Measurements from ENCODE around the genes TBR1 and IFIH1.

DNA sequence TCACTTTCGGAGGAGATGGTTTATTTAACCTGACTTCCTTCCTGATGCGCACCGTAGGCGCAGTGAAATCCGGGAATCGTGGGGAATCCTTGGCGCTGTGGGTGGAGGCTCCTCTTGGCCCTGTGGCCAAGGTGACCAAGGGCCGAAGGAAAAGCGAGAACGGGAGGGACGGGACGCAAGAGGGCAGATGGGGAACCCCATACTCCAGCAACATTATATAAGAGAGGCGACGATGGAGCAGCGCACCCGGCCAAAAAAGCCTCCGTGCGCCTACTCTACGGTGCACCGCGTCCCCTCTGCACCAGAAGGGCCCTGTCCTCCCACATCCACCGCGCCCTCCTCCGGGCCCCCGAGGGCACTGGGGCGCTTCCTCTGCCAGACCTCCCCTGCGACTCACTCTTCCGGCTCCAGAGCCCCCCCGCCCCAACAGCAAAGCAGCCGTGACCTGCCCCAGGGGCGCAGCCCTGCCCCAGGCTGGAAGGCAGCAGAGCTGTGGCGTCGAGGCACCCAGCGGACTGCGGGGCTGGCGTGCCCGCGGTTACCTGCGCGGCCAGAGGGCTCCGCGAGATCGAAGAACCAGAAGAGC lies 416 bp downstream of the LY75 start:
- PRO-cap, 2 experiments, result no peak in any of the 2 experiments

- PRO-cap, 2 experiments, result no peak in any of the 2 experiments
Observed at GRCh38 chr2:160041930-160042286, 20.5 kb downstream of the PLA2R1 start.

GRCh38 chr2:160214600-160215082 lies 14.6 kb upstream of the ITGB6 start:
- PRO-cap, 2 experiments, result no peak in any of the 2 experiments

DNA sequence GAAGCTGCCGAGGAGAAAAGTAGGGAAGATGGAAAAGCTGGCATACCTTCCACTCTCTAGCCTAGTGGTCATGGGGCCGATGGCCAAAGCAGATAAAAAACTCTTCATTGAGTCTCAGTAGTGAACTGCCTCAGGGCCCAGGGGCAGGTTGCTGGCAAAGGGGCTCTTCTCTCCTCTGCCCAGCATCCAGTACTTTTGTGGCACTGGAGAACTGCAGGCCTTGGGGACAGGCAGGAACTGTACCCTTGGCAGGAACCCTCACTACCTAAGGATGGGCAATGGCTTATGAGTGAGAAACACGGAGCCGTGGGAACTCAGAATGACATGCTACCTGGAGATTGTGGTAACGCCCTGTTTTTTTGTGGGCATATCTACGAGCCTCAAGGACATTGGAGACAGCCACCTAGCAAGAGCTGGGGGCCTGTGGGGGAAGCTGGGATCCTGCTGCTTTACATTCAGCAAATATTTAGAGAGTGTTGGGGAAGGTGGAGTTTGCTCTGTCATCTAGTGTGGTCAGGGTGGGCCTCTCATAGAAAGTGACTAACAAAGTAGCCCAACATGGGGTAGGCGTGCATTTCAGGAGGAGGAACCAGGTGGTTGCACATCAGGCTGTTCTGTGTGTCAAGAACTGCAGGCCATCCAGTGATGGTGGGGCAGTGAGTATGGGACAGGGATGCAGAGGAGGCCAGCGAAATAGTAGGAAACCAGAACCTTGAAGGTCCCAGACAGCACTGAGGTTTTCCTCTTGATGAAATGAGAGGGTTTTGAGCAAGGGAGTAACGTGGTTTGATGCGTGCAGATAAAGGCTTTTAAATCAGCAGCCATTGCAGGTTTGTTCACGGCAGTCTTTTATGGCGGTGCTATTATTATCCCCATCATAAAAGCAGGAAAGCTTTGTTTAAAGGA lies 22.8 kb upstream of the ITGB6 start:
- PRO-cap, 2 experiments, result no peak in any of the 2 experiments

GRCh38 chr2:160270037-160271120 lies 70.3 kb upstream of the ITGB6 start:
- PRO-cap, 2 experiments, result no peak in any of the 2 experiments

- PRO-cap, 2 experiments, result no peak in any of the 2 experiments
Observed at GRCh38 chr2:160372080-160372347, 121.6 kb downstream of the RBMS1 start.

- PRO-cap, 2 experiments, result no peak in any of the 2 experiments
Observed at GRCh38 chr2:160380081-160380698, 113.4 kb downstream of the RBMS1 start.

DNA sequence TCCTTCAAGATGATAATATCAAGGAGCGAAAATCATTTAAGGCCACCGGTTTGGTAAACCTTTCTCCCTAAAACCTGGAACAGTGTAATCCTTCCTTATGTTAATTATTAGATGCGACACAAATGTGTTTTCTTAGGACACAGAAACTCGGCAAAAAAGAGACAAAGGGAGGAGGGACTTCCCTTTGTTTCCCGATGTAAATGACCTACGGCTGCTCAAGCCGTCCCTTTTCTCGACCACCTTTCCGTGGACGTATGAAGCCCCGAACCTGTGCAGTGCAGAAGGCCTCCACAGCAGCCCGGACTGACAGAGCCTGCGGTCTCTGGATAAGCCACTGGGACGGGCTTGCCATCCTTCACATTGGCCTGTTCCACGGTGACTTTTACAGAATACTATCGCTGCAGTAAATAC lies 85.1 kb downstream of the RBMS1 start:
- PRO-cap, 2 experiments, result no peak in any of the 2 experiments

- PRO-cap, 2 experiments, result no peak in any of the 2 experiments
Observed at GRCh38 chr2:160420262-160420740, 73.3 kb downstream of the RBMS1 start.

GRCh38 chr2:160666064-160667055 lies 172.8 kb upstream of the RBMS1 start:
- PRO-cap, 2 experiments, result no peak in any of the 2 experiments

DNA sequence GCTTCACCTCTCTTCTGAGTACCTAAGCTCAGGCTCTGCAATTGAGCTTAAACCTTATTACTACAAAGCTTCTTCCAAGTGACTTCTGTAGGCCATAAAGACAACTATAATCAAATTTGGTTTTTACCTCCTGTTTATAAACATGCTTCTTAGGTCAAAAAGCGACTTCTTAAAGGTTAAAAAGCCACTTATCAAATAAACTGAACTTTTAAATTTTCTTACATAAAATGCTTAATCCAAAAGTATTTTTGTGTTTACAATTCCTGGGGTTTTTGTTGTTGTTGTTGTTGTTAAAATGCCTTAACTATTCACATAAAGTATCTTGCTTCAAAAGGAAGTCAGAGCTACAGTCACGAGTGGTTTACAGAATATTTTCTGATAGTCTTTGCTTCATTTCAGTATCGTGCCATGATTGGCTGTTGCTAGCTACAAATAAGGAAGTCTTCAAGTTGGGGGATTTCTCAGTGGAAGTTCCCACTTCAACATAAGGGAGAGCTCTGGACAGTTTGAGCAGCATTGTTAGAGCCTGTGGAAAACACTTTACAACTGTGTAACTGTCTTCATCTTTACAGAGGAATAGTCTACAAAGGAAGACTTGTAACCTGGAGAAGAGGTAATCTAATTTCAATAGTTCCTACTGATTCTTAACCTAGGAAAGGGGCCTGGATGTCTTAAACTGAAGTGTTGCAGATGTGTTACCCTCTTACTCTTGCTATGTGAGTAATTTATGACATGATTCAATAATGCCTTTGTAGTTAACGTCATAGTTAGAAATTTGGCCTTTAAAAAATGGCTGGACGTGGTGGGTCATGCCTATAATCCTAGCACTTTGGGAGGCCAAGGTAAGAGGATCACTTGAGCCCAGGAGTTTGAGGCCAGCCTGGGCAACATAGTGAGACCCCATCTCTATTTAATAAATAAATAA lies 23.5 kb upstream of the TANK start:
- PRO-cap, 2 experiments, result peak in 2 of 2 experiments; most common plus-strand start position 457 of the sequence (in 1)

GRCh38 chr2:161139448-161139994 lies 20.7 kb upstream of the TANK start:
- PRO-cap, 2 experiments, result no peak in any of the 2 experiments

- PRO-cap, 2 experiments, result no peak in any of the 2 experiments
Observed at GRCh38 chr2:161161228-161161642, 1.0 kb downstream of the TANK start.

GRCh38 chr2:161415882-161417012 lies at the start of gene TBR1:
Gene TBR1, plus strand, starts transcription at chr2:161416297.
- PRO-cap, 2 experiments, result no peak in any of the 2 experiments

DNA sequence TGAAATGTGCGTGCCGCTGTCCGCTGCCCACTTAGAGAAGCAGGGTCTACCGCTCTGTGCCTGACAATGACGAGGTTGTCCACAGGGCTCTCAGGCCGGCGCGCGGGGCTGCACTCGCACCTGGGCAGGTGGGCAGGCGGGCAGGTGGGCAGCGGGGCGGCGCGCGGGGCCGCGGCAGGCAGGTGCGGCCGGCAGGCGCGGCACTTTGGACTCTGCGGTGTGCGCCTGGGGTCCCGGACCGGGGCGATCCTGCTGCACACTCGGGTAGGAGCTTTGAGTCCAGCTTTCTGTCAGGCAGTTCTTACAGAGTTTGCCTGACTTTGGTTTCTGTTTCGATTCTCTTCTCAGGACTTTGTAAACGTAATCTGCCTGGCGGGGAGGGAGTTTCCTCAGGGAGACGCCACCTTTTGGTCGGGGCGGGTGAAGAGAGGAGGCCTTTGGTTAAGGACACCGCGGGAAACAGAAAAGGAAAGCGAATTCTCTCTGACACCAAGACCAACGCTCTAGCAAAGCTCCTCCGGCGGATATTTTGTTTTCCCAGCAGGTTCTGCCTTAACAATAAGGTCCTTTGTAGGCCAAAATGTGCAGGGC lies at the start of gene IFIH1:
TSS of gene IFIH1 (minus strand) at position 313 of the 591 bp plus-strand sequence.
- PRO-cap, 2 experiments, result peak in 2 of 2 experiments; most common plus-strand start position 470 of the sequence (in 2); most common minus-strand start position 264 of the sequence (in 1)

GRCh38 chr2:163347910-163348879 lies 387.6 kb downstream of the FIGN start:
- PRO-cap, 2 experiments, result no peak in any of the 2 experiments

DNA sequence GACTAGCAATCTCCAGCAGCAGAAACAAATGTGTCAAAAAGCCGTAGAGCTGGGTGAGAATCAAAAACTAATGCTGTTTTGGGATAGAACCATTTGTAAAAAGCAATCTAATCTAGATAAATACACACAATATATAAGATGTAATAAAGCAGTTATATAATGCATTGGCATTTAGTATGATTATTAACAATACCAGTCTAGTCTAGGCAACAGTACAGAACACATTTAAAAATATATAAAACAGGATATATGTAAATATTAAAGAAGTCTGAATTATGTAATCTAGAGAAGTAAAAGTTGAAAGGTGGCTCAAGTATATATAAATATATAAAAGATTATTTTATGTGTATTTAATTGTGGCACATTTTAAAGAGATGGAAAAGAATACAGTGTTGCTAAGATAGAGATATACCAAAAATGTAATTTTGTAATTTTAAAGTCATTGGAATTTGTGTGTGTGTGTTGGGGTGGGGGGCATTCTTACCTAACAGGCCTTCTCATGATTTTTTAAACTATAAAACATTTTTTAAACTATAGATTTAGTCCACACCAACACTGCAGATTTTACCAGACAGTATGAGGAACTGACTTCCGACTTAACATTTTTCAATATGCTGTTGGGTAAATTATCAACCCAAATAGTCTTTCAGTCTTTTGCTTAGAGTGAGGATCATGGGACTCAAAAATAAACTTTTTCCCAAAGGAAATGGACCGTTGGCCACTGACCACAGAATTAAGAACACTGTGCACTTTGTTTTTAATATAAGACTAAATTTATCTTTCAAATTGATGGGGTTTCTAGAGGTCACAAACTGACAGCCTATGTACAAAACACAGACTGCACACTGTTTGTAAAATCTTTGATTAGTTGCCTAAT lies 45.2 kb downstream of the FIGN start:
- PRO-cap, 2 experiments, result no peak in any of the 2 experiments

DNA sequence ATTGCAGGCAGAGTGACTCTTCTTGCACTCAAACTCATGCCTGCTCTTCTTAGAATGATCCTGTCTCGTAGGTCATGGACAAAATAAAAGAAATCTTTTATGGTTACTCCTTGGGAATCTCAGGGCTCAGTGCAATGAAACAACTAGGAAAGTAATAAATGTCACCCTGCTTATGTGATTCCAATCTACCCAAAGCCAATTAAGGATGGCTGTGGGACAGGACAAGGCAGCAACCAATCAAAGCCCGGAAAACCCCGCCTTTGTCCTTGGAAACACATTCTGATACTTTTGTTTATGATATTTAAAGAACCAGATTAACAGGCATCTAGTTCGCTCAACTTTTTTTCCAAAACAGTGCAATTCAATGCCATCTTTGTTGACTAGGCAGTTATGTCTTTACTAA lies 52.9 kb downstream of the GRB14 start:
- PRO-cap, 2 experiments, result no peak in any of the 2 experiments

- PRO-cap, 2 experiments, result no peak in any of the 2 experiments
Observed at GRCh38 chr2:164754132-164755212, 87.2 kb downstream of the COBLL1 start.

DNA sequence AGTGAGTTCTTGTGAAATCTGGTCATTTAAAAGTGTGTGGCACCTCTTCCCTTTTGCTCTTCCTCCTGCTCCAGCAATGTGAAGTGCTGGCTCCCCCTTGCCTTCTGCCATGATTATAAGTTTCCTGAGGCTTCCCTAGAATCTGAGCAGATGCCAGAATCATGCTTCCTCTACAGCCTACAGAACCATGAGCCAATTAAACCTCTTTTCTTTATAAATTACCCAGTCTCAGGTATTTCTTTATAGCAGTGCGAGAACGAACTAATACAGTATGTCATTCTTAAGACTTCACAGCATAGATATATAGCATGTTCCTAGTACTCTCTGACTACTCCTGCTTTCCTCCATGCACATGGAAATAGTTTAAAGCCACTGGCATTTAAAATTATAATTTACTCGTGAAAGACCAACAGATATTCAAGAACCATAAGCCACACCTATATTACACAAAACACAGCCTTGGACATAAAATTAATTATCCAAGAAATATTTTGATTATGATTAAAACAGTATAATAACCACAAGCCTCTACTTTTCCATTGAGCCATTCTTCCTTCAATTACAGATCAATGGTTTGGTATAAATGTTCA lies 75.1 kb downstream of the COBLL1 start:
- PRO-cap, 2 experiments, result no peak in any of the 2 experiments